Subcutaneous preadipocyte (primary cell): Measurements from ENCODE around the genes NDUFB8, SLF2 and POLL.

GRCh38 chr10:100326923-100327827 lies 2.9 kb downstream of the PKD2L1 start:
- CAGE, long polyA plus RNA = no peak

DNA sequence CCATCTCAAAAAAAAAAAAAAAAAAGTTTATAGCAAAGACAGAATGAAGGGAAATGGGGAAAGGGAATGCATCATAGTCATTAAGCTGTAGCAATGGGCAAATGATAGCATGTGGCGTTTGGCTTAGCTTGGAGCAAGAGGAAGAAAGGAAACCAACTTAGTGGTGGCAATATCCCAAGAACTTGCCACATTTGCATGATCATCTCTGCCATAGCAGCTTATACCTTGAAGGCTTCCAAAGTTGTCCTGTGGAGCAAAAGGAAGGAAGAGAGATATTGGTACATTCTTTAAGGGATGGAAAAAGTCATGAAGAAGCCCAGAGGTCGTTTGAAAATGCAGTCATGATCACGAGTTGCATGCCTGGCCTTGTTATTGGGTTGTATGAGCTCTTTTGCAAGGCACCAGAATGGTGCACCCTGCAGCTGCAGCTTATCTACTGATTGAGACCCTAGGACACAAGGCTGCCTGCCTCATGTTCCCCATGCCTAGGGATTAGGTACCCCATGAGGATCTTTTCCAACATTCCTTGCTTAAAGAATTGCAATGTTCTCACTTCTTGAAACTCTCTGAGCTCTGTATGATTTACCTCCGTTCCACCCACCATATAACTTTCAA lies 6.7 kb downstream of the SCD start:
- CAGE, long polyA plus RNA = no peak

DNA sequence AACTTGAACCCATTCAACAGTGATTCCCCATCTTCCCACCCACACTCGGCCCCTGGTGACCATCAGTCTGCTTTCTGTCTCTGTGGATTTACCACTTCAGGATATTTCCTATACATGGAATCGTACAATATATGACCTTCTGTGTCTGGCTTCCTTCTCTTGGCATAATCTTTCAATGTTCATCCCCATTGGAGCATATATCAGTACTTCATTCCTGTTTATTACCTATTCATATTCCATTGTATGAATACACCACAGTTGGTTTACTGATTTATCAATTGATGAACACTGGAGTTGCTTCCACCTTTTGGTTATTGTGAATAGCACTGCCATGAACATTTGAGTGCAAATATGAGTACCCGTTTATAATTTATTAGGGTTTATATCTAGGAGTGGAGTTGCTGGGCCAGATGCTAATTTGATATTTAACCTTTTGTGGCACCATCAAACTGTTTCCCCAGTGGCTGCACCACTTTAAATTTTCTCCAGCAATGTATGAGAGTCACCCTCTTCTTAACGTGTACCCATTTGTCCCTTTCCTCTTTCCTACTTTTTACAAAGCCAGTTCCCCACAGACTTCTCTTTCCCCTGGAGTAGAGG lies 25.4 kb downstream of the SCD start:
- CAGE, long polyA plus RNA = no peak

DNA sequence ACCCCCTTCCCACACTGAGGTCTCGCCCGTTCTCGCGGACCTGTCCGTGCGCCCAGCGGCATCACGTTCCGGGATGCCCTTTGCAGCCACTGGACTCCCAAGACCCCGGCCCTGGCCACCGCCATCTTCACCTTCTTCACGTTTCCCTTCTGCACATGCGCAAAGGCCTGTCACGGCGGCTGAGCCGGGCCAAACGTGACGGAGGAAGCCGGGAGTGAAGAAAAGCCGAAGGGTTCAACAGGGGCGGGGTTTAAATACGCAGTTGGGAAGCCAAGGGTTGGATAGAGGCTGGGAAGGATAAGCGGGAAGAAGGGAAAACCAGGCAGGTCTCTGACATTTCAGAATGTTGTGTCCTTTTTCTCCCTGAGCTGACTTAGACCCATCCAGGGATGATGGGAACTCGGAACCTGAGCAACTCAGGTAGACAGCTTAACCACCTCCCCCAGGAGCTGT lies at the start of gene NDUFB8:
TSS of gene NDUFB8 (minus strand) at position 145 of the 453 bp plus-strand sequence.
- CAGE, long polyA plus RNA = no peak

- CAGE, long polyA plus RNA = no peak
These were observed 14.5 kb upstream of the PAX2 start for GRCh38 chr10:100730542-100731578.

DNA sequence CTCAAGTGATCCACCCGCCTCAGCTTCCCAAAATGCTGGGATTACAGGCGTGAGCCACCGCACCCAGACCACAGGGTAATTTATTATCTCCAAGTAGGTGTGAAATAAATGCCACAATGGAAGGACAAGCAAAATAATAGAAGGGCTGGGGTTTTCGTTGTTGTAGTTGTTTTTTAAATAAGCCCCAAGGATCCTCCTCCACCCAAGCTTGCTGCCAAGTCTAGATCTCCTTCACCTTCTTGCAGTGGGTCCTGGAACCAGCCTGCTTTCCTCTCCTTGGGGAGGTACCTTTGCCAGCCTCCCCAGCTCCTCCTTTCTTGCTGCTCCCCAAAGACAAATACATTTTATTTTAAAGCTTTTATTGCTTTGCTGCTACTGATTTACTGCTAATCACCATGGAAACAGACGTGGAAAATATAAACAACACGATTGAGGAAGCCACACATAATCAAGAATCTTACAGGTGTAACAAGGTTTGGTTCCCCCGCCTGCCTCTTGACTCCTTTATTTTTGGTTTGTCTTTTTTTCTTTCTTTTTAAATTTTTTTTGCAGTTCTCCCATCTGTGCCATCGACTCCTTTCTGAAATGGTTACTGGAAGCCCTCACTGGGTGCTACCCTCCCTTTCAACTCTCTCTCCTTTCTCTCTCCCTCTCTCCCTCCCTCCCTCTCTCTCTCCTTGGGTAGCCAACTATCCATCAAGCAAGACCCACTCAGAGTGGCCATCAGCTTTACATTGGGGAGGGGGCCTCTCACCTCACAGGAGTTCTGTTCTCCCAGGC lies 17.4 kb upstream of the SLF2 start:
- CAGE, long polyA plus RNA = no peak

GRCh38 chr10:100912824-100913717 lies at the start of gene SLF2:
TSS of gene SLF2 (plus strand) at chr10:100912963.
- CAGE, long polyA plus RNA = no peak

GRCh38 chr10:100972495-100973101 lies 3.3 kb downstream of the SEMA4G start:
- CAGE, long polyA plus RNA = no peak

DNA sequence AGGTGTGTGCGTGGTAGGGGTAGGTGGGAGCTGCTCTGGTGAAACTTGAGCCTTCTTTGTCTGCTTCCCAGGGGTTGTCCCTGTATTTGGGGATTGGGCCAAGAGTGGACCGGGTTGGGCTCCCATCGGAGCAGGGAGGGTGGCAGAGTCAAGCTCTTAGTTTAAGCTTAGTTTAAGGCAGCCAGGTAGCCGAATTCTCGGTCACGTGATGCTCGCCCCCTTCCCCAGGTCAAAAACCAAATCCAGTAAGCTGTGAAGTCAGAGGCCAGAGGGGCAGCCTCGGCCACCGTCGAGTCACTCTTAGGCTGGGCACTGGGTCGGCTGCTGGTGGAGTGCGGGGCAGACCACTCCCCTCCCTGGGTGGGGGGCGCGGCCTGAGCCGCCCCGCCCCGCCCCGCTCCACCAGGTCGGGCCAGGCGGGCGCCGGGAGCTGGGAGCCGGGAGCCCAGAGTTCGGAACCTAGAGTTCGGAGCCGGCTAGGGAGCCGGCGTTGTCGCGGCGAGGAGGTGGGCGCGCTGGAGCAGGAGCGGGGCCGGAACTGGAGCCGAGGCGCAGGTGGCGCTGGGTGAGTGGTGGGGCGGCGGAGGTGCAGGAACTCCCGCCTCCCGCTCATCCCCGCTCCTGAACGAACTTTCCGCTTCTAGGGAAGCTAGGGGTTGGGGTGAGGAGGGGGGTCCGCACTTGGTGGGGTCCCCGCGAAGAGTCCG lies 2.8 kb upstream of the LZTS2 start:
- CAGE, long polyA plus RNA = no peak

GRCh38 chr10:100997602-100997999 lies 2.0 kb upstream of the LZTS2 start:
- CAGE, long polyA plus RNA = no peak

DNA sequence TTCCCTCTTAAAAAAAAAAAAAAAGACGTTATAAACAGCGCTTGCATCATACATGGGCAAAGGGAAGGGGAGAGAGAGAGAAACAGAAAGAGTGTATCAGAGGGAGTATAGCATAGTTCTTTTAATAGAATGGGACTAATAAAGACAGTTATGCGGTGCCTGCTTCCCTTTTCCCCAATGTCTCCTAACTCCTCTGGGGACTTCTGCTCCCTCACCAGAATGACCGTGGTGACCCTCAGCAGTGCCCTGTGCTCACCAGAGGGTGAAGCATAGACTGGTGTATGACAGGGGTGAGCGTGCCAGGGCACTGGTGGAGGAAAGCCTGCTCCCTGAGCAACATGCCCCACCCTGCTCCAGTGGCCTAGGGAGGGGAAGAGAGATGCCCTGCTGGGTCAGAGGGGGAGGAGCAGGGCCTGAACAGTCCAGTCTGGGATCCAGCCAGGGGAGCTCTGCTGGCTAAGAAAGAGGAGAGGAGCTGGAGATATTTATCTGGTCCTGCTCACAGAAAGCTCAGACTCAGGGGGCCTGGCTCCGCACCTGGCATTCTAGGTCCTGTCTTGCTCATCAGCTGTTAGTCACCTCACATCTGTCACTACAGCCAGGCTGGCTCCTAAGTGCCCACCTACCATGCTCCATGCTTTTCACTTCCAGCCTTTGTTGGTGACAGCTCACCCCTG lies 2.2 kb downstream of the PDZD7 start:
- CAGE, long polyA plus RNA = no peak

GRCh38 chr10:101033024-101033330 lies 1.9 kb downstream of the SFXN3 start:
- CAGE, long polyA plus RNA = no peak

GRCh38 chr10:101353443-101353821 lies 533 bp upstream of the BTRC start:
- CAGE, long polyA plus RNA = no peak

DNA sequence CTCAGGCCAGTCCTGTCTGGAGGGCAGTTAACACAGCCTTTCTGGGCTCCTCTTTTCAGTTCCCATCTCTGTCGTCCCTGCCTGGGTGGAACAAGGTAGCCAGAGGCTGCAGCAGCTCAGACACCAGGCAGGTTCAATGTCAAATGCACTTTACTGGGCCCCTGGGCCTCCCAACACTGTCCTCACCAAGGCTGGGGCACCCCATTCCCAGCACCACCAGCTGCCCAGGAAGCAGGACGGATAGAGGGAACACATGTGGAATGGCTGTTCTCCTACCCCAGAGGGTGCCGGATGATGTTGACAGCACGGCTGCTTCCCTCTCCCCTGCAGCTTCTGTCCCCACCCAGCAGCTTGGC lies 9.3 kb downstream of the POLL start:
- CAGE, long polyA plus RNA = no peak

GRCh38 chr10:101587562-101588584 lies at the start of gene POLL:
TSS of gene POLL (minus strand) at chr10:101588257.
- CAGE, long polyA plus RNA = no peak

DNA sequence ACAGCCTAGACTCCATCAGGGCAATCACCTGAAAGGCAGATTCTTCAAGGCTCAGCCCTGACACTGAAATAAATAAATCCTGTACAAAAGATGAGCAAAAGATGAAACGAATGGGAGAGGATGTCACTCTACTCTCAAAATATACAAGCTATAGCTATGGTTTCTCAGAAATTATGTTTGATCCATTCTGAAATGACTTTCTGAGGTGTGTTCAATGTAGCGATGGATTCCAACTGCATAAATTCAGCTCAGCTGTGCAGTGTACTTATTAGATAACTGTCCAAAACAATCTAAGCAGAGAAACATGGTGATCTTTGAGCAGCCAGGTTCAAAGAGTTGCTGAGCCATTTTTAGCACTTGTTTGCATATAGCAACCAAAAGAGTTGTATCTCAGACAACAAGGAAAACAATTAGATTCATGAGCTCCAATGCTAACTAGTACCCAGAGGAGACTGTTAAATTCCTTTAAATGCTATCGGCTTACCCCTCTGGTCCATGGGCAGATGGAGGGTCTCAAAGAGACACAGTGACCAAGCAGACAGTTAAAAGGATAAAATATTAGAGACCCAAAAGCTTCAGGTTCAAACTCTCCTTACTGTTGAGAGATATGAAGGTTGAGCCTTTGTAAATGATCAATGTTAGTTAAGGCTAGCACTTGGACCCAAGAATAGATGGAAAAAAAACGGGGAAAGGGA lies 15.9 kb upstream of the KCNIP2 start:
- CAGE, long polyA plus RNA = no peak

- CAGE, long polyA plus RNA = no peak
These were observed 76.1 kb upstream of the KCNIP2 start for GRCh38 chr10:101919517-101920245.

- CAGE, long polyA plus RNA = no peak
These were observed 87.8 kb downstream of the ARMH3 start for GRCh38 chr10:101967999-101968662.

GRCh38 chr10:102055149-102055509 lies 844 bp downstream of the ARMH3 start:
- CAGE, long polyA plus RNA = no peak

DNA sequence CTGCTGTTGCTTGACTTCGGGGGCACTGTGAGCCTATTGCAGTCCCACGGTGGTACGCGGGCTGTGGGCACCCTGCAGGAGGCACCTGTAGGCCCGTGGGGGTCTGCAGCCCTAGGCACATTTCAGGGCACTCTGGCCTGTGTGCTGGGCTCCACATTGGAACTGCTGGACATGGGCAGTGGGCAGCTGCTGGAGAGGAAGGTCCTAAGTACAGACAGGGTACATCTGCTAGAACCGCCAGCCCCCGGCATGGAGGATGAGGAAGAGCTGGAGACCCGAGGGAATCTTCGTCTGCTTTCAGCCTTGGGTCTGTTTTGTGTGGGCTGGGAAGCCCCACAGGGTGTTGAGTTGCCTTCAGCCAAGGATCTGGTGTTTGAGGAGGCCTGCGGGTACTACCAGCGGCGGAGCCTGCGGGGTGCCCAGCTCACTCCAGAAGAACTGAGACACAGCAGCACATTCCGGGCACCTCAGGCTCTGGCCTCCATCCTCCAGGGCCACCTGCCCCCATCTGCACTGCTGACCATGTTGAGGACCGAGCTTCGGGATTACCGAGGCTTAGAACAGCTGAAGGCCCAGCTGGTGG lies 1.3 kb downstream of the HPS6 start:
- CAGE, long polyA plus RNA = no peak